ENCODE measurements around the genes GP1BB and MED15.

DNA sequence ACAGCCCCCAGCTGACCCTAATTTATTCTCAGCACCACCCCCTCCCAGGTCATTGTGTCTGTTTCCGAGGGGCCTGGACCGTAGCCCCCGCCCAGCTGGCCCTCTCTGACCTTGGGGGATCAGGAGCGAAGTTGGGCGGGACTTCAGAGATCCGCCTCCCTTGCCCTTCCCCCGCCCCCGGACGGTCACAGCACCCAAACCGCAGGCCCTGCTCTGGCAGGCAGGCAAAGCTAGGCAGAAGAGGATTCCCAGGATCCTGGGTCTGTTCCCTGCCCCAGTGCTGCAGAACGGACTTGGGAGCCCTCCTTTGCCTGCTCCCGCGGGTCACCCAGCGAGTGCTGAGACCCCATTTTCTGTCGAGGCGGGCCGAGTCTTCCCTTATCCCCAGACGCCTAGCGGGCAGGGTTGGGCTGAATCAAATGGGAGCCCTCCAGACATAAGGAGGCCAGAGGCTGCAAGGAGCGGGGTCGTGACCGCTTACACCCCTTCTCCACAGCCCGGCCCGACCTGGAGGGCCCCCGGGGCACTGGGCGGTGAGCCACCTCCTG, 690 bp upstream of the GP1BB start:
- PRO-cap = no peak

GRCh38 chr22:19723123-19723725, at the start of gene GP1BB:
TSS of gene GP1BB (plus strand) at chr22:19723539.
- PRO-cap = no peak

GRCh38 chr22:19849524-19850701, 4.8 kb downstream of the GNB1L start:
- PRO-cap = no peak

GRCh38 chr22:19874269-19875287, 19.9 kb upstream of the GNB1L start:
- PRO-cap = no peak

GRCh38 chr22:19986856-19987637, 29.6 kb downstream of the ARVCF start:
- PRO-cap = bidirectional peak, plus-strand start at chr22:19987086, minus-strand start at chr22:19987175

GRCh38 chr22:20061332-20062111, 18.5 kb upstream of the DGCR8 start:
- PRO-cap = no peak

DNA sequence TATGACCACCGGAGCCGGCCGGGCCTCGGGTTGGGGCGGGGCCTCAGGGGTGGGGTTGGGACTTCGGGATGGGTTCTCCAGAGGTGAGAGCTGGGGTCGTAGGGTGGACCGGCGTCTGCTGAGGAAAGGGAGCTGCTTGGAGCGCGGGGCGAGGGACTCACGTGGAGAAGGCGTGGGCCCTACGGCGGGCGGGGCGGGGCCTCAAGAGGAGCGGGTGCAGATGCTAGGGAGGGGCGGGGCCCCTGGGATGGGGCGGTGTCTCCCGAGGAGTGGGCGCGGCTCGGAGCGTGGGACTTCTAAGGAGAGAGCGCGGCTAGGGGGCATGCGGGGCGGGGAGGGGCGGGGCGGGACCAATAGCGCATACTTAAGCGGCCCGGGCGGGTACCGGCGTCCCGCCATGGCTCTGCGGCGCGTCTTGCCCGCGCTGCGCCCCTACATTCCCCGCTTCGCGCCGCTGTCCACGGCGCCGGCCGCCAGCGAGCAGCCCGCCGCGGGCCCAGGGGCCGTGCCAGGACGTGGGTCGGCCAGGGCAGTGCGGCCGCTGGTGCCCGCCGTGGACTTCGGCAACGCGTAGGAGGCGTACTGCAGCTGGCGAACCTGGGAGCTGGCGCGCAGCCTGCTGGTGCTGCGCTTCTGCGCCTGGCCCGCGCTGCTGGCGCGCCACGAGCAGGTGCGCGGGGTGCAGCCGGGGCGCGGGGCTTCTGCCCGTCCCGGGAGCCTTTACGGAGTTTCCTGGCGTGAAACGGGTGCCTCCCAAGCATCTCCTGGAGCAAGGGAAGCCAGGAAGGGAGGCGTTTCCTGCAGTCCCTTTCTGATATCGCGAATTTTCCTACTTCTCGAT, 20.3 kb downstream of the DGCR6L start:
- PRO-cap = bidirectional peak, plus-strand start at position 390 of the sequence, minus-strand start at position 150 of the sequence

GRCh38 chr22:20301045-20301509, 18.8 kb downstream of the DGCR6L start:
- PRO-cap = no peak

- PRO-cap = no peak
Measured at GRCh38 chr22:20463390-20464094, 25.9 kb upstream of the SCARF2 start.

GRCh38 chr22:20507021-20507791, at the start of gene MED15:
TSS of gene MED15 (plus strand) at chr22:20507610.
- PRO-cap = bidirectional peak, plus-strand start at chr22:20507622, minus-strand start at chr22:20507651

DNA sequence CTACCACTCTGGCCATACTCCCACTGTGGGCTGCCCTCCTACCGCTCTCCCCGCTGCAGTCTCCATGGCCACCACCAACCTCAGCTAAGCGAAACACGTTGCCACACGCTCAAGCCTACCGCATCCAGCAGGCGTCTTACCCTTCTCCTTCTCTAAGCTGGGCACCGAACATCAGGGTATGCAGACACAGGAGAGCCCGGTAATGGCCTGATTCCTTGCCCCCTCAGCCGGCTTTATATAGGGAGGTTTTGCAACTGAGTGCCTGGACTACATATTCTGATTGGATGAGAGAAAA, 117.2 kb upstream of the SERPIND1 start:
- PRO-cap = no peak

DNA sequence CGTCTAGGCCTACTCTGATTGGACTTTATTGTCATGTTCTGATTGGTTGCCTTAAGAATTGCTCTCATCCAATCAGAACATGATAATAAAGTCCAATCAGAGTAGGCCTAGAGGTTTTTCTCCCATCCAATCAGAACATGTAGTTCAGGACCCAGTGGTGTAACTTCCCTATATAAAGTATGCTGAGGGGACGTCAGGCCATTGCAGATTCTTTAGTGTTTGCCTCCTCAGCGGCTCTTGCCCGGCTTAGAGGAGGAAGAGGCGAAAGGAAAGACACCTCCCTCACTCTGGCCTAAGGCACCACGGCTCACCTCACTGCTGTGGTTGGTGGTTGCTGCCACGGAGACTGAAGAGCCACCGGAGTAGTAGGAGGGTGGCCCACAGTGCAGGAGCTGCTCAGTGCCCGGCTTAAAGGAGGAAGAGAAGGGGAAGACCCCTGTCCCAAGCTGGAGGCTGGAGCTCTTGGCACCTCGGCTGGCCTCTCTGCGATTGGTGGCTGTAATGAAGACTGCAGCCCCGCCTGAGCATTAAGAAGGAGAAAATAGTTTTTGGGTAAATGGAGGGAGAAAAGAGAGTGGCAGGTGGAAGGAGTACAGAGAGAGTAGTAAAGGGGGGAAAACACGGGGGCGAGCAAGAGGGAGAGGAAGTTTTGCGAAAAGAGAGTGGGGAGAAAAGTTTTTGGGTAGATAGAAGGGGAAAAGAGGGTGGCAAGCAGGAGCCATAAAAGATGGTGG, 116.7 kb upstream of the SERPIND1 start:
- PRO-cap = no peak

DNA sequence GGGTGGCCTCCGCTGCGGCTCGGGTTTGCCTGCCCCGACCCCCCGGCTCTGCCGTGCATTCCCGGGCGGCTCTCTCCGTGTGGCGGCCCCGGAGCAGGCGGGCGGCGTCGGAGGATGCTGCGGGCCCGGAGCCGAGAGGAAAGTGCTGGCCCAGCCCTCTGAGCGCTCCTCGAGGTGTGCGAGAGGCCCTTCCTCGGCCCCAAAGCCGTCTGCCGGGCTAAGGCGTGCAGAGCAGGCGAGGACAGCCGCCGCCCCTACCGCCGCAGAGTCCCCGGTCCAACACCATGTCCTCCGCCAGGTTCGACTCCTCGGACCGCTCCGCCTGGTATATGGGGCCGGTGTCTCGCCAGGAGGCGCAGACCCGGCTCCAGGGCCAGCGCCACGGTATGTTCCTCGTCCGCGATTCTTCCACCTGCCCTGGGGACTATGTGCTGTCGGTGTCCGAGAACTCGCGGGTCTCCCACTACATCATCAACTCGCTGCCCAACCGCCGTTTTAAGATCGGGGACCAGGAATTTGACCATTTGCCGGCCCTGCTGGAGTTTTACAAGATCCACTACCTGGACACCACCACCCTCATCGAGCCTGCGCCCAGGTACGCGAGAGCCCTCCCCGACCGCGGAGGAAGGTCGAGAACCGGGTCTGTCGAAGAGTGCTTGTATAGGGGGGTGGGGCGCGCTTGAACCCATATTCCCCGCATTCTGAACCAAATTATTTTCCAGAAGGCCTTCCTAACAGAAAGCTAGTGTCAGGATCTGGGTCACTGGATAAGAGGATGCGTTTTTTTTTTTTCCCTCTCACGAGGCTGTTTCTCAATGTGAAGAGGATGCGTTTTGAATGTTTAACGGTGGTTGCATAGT, 674 bp downstream of the CRKL start:
- PRO-cap = bidirectional peak, plus-strand start at position 208 of the sequence, minus-strand start at position 211 of the sequence

- PRO-cap = no peak
Measured at GRCh38 chr22:20953482-20954613, 13.2 kb upstream of the AIFM3 start.

DNA sequence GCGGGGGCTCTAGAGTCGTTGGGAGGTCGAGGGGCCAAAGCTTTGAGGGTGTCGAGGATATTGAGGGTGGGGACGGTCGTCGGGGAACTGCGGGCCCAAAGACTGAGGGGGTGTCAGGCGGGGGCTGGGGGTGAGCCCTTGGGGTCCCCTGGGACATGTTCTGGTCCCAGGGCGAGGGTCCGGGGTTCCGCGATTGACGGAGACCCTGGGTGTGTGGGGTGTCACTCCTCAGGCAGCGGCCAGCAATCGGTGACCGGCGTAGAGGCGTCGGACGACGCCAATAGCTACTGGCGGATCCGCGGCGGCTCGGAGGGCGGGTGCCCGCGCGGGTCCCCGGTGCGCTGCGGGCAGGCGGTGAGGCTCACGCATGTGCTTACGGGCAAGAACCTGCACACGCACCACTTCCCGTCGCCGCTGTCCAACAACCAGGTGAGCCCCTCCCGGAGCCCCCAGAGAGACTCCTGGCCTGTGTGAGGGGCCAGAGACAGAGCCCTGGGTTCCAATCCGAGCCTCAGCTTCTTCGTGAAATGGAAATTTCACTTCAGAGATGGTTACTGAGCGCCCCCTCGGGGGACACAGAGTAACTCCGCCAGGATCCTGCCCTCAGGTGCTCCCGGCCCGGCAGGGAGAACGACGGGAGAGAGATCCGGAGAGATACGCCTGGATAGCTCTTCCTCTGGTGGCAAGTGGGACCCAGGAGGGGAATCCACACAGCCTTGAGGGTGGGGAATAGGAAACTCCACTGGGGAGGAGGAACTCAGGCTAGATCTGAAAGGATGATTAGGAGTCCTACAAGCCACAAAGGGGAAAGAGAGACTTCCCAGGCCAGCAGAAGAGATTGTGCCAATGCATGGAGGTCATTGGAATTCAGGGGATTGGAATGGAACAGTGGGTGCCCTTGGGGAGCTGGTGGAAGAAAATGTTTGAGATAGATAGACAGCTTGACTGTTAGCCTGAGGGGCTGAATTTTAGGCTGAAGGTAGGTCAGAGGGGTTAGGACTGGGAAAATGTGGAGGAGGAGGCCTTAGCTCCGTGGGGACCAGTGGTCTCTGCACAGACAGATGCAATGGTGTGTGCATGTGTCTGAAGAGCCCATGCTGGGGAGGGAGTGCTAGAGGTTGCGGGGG, 891 bp downstream of the SDF2L1 start:
- PRO-cap = no peak

GRCh38 chr22:21697379-21698232, 31.8 kb downstream of the PPIL2 start:
- PRO-cap = no peak

DNA sequence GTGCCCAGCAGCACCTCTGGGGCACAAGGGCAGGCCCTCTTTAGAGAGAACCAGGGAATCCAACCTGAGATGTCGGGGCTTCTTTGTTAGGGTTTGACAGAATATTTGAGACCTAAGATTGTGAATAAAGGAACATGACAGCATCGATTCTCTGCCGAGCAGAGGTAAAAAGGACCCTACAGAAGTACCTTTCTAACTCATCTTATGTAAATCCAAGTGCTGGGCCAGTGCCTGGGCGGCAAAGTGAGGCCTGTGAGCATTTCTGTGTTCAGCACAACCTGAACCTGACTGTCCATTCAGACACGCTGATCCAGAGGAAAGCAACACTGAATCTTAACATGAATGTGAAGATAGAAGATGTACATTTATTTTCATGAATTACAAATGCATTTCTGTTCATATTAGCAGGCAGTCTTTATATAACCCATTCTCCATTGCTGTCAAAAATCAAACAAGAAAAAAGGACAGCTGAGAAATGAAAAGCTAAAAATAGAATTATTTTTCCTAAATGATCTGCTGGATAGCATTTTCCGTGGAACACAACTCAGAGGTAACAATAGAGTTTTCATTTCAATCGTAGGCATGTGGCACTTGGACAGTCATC, 26.8 kb upstream of the YPEL1 start:
- PRO-cap = no peak

DNA sequence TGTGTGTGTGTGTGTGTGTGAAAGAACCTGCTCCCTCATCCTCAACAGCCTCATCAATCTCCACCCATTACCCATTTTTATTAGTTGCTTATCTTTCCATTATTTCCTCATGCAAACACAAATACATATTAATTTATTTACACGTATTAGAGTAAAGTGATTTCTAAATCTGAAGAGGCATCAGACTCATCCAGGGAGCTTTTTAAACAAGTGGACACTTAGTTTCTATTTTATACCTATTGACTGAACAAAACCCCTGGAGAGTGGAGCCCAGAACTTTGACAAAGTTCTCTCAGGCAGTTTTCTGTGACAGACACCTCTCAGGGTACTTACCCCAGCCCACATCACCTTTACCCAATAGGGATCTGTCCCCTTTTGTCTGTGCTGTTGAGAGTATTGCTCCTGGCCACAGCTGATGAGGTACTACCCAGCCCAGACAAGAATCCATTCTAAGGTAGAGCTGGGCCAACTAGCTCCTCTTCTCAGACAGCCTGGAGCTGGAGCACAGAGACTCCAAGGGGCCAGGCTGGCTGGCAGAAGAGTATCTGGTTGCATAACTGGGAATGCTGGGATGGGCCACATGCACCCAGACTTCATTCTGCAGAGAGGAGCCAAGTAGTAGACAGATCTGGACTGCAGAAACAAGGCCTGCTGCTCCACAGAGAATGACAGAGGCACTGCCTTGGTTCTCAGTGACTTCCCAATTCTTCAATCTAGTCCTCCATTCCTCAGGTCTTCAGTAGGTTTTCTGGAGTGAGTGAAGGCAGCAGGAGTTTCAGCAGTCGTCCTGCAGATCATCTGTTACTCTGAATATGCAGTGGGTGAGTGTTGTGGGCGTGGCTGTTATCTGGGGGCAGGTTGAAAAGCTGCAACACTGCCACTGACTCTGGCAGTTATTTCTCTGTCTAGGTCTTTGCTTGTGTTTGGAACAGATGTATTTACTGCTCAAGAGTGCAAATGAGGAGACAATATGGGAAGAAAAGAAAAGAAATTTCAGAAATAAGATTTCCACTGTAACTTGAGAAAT, 35.2 kb downstream of the MAPK1 start:
- PRO-cap = no peak

- PRO-cap = no peak
Measured at GRCh38 chr22:21836205-21836643, 31.2 kb downstream of the MAPK1 start.

DNA sequence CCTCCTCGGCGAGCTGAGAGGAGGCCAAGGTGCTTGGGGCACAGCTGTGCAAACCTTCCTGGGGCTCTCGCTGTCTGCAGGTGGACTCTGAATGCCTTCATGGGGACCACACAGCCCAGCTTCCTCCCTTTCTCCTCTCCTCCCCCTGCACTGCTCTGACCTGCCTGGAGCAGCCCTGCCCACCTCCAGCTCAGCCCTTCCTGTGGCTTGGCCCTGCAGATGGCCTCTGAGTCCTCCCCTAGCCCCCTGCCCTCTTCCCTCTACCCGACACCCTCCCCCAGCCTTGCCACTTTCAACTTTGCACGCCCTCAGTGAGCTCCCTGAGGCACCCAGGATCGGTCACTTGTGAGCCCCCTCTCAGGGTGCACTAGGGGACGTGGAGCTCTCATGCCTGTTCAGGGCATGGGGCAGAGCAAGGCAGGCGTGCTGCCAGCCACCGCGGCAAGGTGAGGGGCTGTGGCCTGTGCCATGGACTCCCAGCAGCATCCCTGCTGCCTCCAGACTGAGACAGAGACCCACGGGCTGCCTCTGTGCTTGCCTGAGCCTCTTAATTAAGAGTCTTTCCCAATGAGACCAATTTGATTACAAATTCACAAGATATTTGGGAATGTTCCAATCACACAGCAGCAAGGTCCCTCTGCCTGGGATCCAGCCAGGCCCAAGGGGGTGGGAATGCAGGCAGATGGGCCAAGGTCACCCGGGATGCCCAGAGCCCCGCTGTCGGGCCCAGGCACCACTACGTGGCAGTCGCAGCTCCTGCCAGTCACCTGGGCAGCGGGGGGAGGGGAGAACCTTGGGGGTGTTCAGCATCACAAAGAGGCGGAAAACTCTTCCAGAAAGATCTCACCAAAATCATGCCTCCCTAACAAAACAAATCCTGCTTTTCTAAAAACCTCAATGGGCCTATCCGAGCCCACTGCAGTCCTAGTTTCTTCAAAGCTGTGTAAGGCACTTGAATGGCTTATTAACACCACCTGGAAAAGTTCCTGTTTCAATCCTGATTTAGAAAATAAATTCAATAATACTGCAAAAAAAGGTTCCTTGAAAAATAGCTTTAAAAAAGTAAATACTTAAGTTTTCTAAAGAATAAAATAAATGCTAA, 31.1 kb downstream of the PPM1F start:
- PRO-cap = no peak